ENCODE data around the genes MRPS33, EPHB6 and KEL.

DNA sequence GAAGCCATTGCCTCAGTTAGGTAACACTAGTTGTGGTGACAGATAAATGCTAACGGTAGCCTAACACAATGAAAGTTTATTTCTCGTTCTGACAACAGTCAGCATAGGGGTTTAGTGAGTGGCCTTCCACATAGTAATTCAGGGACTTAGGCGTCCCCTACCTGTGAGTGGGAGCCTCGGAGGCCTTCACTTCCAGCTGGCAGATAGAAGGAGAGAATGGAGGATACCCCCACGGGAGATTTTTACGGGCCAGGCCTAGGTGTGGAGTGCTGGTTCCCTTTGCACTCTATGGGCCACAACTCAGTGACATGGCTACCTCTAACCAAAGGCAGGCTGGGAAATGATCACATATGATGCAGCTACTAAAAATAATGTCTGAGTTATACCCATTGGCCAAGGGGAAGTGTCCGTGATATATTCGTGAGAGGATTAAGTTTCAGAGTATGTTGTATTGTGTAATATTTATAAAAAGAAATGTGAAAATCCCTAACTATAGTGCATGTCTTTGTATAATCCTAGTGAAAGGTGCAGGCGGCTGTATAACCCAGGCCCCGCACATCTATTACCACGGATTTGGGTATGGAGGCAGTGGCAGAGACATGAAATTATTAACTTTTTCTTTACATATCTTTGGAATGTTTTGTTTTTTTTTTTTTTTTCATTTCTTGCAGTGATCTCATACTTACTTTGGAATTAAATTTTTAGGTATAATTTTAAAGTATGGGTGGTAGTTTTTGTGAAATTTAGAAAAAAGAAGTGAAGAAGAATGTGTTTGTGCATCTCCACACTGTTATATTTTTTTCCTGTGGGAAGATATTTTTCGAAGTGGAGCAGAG, 13.6 kb upstream of the HIPK2 start:
- PRO-cap, result no peak

- PRO-cap, result no peak
Measured at GRCh38 chr7:140101872-140102369, 39.2 kb upstream of the PARP12 start.

GRCh38 chr7:140229492-140229899, 52.7 kb upstream of the KDM7A start:
- PRO-cap, result no peak

- PRO-cap, result no peak
Measured at GRCh38 chr7:140533435-140533971, 54.2 kb upstream of the MKRN1 start.

- PRO-cap, result no peak
Measured at GRCh38 chr7:140671854-140672536, 750 bp upstream of the ADCK2 start.

- PRO-cap, result no peak
Measured at GRCh38 chr7:140723769-140725218, 27.8 kb downstream of the NDUFB2 start.

- PRO-cap, result bidirectional peak, plus-strand start at chr7:141014656, minus-strand start at chr7:141014640; bidirectional peak, plus-strand start at chr7:141015111, minus-strand start at chr7:141014963
Measured at GRCh38 chr7:141014579-141015584, at the start of gene MRPS33. MRPS33 (minus strand) TSS chr7:141014952.

- PRO-cap, result no peak
Measured at GRCh38 chr7:141067803-141068332, 6.0 kb upstream of the TMEM178B start.

DNA sequence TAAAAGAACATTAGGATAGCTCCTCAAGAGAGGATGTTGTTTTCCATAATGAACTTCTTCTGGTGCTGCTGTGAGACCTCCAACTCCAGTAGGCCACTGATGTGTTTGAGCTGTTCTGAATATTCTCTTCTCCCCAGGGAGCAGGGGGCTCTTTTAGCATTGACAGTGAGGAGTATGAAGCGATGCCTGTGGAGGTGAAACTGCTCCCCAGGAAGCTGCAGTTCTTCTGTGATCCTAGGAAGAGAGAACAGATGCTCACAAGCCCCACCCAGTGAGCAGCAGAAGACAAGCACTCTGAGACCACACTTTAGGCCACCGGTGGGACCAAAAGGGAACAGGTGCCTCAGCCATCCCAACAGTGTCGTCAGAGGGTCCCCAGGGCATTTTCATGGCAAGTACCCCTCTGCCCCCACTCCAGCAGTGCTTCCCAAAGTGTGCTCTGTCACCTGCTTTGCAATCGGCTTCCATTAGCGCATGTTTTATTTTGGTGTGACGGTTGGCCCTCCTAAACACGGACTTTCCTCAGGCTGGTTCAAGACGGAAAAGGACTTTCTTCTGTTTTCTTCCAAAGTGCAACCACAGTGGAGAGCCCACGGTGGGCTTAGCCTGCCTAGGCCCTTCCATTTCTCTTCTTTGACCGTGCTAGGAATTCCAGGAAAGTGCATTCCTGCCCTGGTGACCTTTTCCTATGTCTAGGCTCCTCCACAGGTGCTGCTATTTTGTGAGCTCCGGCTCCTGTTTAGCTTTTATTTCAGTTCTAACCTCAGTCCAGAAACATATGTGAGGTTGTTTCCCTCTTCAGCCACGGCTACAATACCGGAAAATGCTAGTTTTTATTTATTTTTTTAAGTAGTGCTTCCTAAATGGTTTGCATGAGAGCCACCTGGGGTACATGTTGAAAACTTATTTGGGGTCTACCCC, 49.1 kb downstream of the DENND11 start:
- PRO-cap, result no peak

- PRO-cap, result no peak
Measured at GRCh38 chr7:142001525-142001965, 5.9 kb downstream of the MGAM start.

DNA sequence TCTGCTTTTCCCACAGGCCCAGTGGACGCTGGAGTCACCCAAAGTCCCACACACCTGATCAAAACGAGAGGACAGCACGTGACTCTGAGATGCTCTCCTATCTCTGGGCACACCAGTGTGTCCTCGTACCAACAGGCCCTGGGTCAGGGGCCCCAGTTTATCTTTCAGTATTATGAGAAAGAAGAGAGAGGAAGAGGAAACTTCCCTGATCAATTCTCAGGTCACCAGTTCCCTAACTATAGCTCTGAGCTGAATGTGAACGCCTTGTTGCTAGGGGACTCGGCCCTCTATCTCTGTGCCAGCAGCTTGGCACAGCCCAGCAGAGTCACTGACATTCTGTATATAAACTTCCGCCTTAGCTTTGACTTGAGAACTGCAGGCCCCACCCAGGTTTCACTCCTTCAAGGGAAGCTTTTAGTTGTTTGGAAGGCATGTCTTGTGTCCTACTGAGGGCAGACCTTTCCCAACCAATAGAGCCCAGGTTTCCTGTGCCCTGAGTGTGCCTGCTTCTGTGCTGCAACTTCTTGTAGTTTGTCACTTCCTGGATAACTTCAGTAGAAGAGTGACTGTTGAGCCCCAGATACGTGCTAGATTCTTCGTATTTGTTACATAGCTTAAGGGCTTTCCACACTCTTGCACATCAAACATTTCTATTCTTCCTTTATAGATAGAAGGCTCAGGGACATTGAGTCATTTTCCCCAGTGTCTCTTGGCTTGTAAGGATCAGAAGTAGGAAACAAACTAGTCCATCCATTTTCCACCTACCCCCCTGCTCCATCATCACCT, 228.8 kb upstream of the PRSS1 start:
- PRO-cap, result no peak

- PRO-cap, result no peak
Measured at GRCh38 chr7:142563464-142563965, 185.8 kb upstream of the PRSS1 start.

- PRO-cap, result no peak
Measured at GRCh38 chr7:142787851-142788102, 17.0 kb downstream of the PRSS2 start.

GRCh38 chr7:142804455-142805481, 34.0 kb downstream of the PRSS2 start:
- PRO-cap, result no peak

- PRO-cap, result no peak
Measured at GRCh38 chr7:142809204-142809807, 38.5 kb downstream of the PRSS2 start.

DNA sequence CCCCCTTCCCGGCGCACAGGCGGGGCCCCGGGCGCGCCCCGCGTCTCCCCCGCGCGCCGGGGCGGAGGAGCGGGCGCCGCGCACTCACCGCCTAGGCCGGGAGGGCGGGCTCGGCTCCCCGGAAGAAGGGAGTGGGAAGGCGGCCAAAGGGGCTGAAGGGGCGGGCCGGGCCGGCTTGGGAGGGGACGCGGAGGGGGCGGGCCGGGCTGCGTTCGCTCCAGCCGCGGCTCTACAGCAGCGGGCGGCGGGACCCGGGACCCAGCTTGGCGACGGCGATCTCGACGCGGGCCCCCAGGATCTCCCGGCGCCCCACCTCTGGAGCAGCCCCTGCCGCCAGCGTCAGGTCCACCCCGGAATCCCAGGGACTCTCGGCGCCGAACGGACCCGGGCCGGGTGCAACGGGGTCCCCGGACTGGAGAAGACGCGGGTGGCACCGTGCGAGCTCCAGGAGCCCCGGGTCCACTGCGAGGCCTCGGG, at the start of gene EPHB6:
Gene EPHB6 (plus strand): TSS at position 204 of the 477 bp plus-strand sequence.
- PRO-cap, result no peak

GRCh38 chr7:142943669-142943984, 4.3 kb downstream of the LLCFC1 start:
- PRO-cap, result no peak

GRCh38 chr7:142962109-142963091, at the start of gene KEL:
KEL (minus strand) TSS chr7:142962363.
- PRO-cap, result no peak

GRCh38 chr7:143003419-143003844, 23.5 kb downstream of the OR9A2 start:
- PRO-cap, result no peak

GRCh38 chr7:143285830-143287100, 1.5 kb downstream of the TMEM139 start:
- PRO-cap, result no peak